Aorta (tissue), 1 donor: Measurements from ENCODE around the gene MRO.

- PRO-cap: no peak
These were observed 90.0 kb downstream of the MAPK4 start for GRCh38 chr18:50649650-50650429.

GRCh38 chr18:50819185-50820441, at the start of gene MRO:
MRO (minus strand) TSS chr18:50820016.
- PRO-cap: no peak

- PRO-cap: no peak
These were observed 23.0 kb upstream of the MRO start for GRCh38 chr18:50842751-50843348.

GRCh38 chr18:50849491-50850024, 29.4 kb upstream of the ME2 start:
- PRO-cap: no peak

DNA sequence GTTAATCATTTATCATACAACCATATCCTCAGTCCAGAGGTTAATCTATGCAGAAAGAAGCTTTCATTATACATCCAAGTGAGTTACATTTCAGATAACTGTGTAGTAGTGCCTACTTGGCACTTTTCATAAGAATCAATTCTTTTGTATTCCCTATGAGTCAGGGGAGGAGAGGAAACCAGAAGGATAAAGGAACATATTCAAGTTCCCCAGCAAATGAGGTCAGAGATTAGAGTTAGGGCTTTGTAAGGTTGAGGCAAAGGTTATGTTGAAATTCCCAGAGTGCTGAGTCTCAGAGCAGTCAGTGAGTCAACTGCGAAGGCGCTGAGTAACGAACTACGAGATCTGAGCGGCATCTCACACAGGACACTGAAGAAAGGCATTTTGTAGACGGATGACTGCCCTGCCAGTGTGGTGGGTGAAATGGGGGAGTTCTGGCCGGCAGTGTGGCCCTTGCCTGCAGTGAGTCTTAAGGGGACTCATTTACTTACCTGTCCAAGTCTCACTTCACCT, 25.0 kb upstream of the ME2 start:
- PRO-cap: no peak

DNA sequence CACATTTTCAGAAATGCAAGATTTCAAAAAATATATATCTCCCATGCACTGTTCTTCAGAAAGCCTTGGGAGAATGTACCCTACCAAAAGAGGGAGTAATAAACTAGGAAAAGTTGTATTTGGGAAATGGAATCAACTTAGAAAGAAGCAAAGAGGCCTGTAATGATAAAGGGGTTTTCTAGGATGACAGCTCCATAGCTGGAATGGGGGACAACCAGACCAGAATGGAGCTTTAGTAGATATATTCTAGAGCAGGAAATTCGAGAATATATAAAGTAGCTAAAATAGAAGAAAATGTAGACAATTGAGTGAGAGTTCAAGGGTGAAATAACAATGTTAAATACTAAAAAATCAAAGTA, 29.3 kb upstream of the ELAC1 start:
- PRO-cap: no peak

GRCh38 chr18:50944257-50944600, 23.6 kb upstream of the ELAC1 start:
- PRO-cap: no peak

- PRO-cap: no peak
These were observed 5.4 kb downstream of the ELAC1 start for GRCh38 chr18:50973297-50973653.

DNA sequence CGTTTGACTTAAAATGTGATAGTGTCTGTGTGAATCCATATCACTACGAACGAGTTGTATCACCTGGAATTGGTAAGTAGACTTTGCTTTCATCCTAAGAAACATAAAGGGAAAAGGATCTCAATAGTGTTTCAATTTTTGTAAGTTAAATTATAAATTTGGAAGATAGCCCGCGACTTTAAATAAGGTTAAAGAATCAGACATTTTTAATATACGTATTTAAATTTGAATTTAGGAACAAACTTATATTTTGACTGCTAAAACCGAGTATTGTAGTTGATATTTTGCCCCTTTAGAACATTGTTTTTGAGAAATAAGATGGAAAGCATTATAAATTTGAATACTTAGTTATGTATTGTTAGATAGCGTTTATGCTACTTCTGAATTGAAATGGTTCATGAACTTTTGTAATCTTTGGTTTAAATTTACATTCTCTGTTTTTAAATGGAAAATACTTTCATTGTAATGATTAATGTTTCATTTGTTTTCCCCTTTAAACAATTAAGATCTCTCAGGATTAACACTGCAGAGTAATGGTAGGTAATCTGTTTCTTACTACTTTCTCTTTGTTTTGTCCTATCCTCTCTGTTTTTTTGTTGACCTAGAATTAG, 18.9 kb downstream of the SMAD4 start:
- PRO-cap: no peak

DNA sequence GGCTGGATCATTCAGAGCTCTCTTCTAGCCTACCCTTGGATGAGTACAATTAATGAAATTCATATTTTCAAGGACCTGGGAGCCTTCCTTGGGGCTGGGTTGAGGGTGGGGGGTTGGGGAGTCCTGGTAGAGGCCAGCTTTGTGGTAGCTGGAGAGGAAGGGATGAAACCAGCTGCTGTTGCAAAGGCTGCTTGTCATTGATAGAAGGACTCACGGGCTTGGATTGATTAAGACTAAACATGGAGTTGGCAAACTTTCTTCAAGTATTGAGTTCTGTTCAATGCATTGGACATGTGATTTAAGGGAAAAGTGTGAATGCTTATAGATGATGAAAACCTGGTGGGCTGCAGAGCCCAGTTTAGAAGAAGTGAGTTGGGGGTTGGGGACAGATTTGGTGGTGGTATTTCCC, 54.4 kb downstream of the SMAD4 start:
- PRO-cap: no peak

DNA sequence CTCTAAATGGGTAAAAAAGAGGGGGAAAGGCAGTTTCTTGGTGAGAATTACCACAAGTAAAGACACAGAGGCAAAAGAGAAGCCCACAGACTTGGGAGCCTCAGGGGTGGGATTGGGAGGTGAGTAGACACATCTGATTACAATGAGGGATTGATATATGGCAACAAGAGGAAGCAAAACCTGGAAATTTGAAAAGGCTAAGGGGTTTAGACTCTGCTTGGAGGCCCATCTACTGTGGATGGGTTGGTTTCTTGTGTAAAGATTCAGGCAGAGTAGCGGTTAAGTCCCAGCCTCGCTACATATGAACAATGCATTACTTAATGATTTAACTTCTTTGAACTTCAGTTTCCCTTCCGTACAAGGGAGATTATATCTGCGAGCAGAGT, 13.9 kb upstream of the MEX3C start:
- PRO-cap: no peak

DNA sequence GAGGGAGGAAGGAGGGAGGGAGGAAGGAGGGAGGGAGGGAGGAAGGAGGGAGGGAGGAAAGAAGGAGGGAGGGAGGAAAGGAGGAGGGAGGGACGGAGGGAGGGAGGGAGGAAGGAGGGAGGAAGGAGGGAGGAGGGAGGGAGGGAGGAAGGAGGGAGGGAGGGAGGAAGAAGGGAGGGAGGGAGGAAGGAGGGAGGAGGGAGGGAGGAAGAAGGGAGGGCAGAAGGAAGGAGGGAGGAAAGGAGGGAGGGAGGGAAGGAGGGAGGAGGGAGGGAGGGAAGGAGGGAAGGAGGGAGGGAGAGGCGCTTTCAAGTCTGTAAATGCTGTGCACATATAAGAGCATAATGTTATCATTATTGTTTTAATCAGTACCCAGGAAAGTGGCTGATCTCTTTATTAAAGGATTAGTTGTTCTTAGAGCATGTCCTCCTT, 363.2 kb downstream of the MBD2 start:
- PRO-cap: no peak

GRCh38 chr18:55258775-55259232, 299.5 kb upstream of the CCDC68 start:
- PRO-cap: no peak

GRCh38 chr18:55403479-55403971, 184.5 kb downstream of the TCF4 start:
- PRO-cap: no peak

- PRO-cap: no peak
These were observed 181.4 kb downstream of the TCF4 start for GRCh38 chr18:55406521-55407103.

GRCh38 chr18:55419588-55419990, 168.4 kb downstream of the TCF4 start:
- PRO-cap: no peak

- PRO-cap: no peak
These were observed 136.0 kb downstream of the TCF4 start for GRCh38 chr18:55451981-55452435.

GRCh38 chr18:55501390-55501923, 86.5 kb downstream of the TCF4 start:
- PRO-cap: no peak

GRCh38 chr18:56815618-56816361, 164.6 kb downstream of the WDR7 start:
- PRO-cap: no peak

DNA sequence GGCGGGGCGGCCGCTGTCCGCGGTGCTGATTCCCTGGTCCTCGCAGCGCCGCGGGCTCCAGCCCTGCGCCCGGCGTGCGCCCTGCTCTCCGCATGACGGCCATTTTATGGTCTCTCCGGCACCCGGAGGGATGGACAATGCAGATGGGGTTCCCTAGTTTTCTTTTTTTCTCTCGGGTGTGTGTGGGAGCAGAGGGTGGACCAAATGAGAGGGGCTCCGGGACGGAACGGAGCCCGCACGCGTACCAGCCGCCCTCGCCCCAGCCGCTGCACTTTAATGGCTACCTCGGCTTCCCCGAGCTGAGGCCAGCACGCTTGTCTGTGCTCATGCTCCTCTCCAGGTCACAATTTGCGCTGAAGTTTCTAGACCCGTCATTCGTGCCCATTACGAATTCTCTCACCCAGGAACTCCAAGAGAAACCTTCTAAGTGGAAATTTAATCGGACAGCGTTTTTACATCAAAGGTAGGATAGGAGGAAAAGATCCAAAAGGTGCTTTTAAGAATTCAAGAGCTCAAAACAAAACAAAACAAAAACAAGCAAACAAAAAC, 1.8 kb downstream of the ST8SIA3 start:
- PRO-cap: no peak